Endothelial cell (in vitro differentiated cells): Measurements from ENCODE around the gene GCKR.

DNA sequence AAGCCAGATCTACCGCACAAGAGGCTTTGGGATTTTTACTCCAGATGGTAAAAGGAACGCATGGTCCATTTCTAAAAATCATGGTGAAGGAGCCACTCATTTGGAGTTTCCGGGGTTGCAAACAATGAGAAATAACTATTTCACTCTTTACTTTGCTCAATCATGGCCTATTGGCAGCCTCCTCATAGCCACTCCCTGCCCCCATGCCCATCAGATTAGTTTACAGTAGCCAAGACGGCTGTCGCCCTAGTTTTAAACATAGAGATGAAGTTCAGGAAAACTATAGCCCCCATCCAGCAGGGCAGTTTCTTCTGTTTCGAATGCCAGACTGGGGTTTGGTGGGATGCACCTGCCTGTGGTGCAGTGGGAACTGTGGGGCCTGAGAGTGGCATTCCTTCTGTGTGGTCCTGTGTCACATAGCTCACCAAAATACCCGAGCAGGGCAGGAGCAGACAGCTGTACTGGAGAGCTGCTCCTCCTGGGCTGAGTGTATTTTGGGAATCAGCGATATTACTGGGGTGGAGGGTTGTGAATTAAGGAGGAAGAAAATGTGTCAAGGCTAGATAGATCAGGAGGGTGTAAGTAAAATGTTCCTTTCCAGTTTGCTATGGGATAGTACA, 1.9 kb downstream of the MAPRE3 start:
- PRO-cap, result no peak

DNA sequence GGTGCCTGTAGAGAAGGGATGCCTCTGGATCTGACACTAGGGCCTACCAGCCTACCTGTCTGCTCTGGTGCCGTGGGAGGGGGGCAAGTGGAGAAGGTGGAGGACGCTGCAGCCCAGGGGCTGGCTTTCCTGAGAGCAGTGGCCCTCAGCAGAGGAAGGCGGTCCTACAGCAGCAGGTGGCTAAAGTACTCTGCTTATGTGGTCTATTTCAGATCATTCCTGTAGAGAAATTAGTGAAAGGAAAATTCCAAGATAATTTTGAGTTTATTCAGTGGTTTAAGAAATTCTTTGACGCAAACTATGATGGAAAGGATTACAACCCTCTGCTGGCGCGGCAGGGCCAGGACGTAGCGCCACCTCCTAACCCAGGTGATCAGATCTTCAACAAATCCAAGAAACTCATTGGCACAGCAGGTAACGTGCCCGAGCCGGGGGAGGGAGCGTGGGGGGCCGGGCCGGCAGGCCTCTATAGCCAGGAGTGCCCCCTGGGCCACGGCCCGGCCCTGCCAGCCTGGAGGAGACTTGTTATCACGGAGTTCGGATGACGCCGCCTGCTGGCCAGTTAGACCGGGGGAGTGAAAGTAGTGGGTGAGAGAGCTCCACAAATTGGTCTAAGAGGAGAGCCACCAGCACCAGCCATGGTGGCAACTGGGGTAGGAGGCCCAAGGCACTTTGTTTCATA, 8.7 kb upstream of the TMEM214 start:
- PRO-cap, result no peak

GRCh38 chr2:27051036-27051426, 437 bp upstream of the AGBL5 start:
- PRO-cap, result bidirectional peak, plus-strand start at chr2:27051210, minus-strand start at chr2:27051224

DNA sequence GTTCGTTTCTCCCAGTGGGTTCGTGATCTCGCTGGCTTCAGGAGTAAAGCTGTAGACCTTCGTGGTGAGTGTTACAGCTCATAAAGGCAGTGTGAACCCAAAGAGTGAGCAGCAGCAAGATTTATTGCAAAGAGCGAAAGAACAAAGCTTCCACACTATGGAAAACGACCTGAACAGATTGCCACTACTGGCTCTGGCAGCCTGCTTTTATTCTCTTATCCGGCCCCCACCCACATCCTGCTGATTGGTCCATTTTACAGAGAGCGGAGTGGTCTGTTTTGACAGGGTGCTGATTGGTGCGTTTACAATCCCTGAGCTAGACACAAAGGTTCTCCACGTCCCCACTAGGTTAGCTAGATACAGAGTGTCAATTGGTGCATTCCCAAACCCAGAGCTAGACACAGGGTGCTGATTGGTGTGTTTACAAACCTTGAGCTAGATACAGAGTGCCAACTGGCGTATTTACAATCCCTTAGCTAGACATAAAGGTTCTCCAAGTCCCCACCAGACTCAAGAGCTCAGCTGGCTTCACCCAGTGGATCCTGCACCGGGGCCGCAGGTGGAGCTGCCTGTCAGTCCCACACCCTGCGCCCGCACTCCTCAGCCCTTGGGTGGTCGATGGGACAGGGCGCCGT, 7.9 kb downstream of the CGREF1 start:
- PRO-cap, result no peak

DNA sequence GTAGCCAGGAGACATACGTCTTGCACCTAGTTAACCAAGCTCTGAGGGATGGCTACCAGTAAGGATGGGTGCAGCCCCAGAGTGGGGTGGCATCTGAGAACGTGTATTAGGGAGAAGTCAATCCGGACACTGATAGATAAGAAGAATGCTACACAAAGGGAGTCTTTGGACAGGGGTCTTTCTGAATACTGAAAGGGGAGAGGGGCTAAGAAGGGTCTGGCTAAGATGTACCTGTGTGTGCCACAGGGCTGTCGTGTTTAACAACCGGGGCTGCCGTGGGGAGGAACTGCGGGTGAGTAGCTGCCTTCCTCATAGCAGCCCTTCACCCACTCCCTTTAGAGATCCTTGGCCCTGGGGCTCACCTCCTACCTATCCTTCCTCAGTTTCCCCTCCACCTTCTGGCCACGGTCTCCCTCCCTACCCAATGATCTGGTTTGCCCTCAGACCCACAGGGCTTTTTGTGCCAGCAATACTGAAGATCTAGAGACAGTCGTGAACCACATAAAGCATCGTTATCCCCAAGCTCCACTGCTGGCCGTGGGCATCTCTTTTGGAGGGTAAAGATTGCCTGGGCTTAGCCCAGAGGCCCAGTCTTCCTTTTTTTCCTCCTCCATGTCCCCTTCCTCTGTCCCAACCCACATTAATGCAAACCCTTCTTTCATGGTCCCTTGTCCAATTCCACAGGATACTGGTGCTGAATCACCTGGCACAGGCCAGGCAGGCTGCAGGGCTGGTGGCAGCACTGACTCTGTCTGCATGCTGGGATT, 5.2 kb downstream of the PREB start:
- PRO-cap, result no peak

DNA sequence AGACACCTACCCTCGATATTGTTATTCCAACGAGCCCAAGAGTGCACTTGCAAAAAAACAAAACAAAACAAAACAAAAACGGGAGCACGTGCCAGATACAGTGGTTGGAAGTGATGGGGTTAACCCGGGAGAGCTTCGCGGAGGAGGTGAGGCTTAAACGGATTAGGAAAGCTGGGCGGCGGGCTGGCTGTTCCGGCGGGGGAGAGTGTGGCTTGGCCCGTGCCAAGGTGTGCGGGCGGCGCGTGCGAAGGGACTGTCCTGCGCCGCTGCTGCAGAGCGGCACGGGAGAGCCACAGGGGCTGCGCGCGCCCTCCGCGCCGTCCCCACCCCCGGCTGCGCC, 1.4 kb upstream of the SLC30A3 start:
- PRO-cap, result no peak

DNA sequence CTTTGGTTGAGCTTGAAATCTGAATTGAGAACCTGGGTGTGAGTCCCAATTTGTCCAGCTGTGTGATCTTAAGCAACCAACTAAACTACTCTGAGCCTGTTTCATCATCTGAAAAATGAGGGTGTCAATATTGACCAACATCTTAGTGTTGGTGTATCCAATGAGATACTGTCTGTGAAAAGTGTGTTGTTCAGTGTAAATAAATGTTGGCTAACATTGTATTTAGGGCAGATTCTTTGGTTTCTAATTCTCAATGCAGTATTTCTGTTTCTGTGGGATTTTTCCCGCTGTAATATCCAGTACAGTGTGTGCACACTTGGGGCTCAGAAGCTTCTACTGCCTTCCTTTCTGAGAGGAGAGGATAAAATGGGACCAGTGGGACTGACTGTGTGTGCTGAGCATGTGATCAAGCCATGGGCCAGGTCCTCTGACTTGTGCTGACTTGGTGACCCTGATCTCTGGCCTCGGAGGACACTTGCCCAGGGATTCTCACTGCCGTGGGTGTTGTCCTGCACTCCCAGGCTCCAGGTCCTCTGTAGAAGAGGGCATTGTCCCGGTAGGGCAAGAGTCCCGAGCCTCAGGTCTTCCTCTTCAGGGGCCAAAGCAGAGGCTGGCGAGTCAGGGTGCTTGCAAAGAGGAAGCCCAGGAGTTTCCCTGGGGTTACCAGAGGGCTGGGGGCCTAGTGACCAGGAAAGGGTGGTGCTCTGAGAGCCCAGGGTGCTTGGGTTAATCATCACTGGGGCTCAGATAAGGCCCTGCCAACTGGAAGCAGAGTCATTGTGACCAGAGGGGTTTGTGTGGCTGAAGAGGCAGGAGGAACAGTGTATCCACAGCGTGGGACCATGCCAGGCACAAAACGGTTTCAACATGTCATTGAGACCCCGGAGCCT, at the start of gene GCKR:
TSS of gene GCKR (plus strand) at position 777 of the 890 bp plus-strand sequence.
- PRO-cap, result no peak

DNA sequence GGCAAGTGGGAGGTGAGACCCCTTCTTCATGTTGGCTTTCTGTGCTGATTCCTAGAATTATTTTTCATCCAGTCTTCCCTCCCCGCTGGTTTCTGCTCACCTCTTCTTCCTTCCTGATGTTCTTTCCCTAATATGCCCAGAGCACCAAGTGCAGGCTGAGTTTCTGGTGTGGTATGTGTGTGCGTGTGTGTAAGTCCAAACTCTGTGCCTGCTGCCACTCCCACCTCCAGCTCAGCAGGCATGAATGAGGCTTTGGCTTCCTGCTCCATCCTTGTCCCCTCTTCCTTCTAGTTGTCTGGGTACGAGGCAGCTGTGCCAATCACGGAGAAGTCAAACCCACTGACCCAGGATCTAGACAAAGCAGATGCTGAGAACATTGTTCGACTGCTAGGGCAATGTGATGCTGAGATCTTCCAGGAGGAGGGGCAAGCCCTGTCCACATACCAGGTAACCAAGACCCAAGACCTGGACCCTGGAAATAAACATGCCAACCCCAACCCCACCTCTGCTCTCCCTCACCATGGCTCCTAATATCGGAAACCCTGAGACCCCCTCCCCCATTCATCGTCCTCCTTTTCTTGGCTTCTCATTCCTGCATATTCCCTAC, 417 bp downstream of the GCKR start:
- PRO-cap, result no peak

DNA sequence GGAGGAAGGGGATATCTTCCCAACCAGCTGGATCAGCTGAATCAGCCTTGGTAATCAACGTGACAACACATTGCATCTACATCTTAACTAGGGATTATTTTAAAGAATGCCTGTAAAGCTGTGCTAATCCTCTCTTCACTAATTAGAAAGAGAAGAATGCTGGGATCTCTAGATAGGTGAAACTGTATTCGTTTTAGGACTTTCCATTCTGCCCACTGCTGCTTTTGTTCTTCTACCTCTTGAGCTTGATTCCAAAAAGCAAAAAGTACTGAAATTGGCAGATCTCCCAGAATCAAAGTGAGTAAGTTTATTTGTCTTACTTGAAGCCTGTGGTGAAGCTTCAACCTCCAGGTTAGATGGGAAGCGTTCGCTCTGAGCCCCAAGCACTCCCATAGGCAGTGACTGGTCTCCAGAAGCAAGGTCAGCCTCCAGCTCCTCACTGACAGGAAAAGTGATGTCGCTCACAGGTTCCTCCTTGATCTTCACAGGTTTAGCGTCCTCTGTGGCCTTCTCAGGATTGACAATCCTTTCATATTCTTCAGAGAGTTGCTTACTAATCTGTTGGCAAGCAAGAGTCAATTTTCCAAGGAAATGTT, 8.3 kb downstream of the SUPT7L start:
- PRO-cap, result no peak

DNA sequence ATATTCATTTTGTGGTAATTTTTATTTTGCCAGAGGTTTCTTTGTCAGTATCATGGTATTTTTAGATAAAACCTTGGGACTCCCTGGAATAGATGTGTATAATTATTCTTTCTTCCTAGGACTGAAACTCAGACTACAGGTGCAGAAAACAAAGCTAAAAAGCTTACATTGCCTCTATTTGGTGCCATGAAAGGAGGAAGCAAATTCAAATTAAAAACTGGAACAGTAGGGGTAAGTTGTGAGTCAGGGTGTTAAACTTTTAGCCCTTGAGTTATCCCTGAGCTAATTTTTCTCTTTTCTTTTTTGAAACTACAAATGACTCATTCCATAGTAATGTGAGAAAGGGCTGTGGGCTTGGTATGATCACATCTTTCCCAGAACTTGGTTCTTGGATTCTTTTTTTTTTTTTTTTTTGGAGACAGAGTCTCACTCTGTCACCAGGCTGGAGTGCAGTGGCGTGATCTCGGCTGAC, 18.5 kb downstream of the SLC4A1AP start:
- PRO-cap, result no peak

GRCh38 chr2:27705547-27706816, 42.3 kb downstream of the SLC4A1AP start:
- PRO-cap, result bidirectional peak, plus-strand start at chr2:27706435, minus-strand start at chr2:27706271

- PRO-cap, result no peak
These were observed 47.9 kb upstream of the MRPL33 start for GRCh38 chr2:27723678-27724041.

DNA sequence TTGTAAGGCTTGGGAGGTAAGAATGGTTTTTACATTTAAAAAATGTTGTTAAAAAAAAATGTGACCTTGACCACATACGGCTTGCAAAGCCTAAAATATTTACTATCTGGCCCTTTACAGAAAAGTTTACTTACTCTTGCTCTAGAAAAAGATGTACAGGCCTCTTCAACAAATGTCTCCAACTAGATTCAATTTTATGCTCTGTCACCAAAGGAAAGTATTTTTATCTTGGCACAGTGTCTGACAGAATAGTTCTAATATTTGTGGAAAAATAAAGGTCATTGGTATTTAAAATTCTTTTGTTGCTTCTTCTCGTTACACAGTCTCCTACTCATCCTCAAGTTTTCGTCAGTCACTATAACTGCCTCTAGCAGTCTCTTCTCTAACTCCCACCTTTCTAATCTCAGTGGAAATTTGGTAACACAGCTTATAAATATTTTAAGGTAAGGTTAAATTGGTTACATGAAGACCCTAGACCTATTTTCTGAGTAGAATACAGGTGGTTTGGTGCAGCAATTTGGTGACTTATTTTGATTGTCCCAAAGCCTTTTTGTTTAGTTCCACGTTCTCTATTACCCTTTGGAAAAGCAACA, 1.4 kb downstream of the RBKS start:
- PRO-cap, result no peak

GRCh38 chr2:27920512-27920978, 30.0 kb downstream of the BABAM2 start:
- PRO-cap, result no peak

GRCh38 chr2:27954788-27955478, 64.4 kb downstream of the BABAM2 start:
- PRO-cap, result no peak

GRCh38 chr2:27959316-27960069, 69.0 kb downstream of the BABAM2 start:
- PRO-cap, result no peak

- PRO-cap, result bidirectional peak, plus-strand start at chr2:28081160, minus-strand start at chr2:28081174
These were observed 190.4 kb downstream of the BABAM2 start for GRCh38 chr2:28080802-28081502.

- PRO-cap, result no peak
These were observed 211.4 kb downstream of the BABAM2 start for GRCh38 chr2:28101915-28102252.

- PRO-cap, result no peak
These were observed 130.7 kb upstream of the FOSL2 start for GRCh38 chr2:28261783-28262508.

GRCh38 chr2:28289276-28289908, 103.3 kb upstream of the FOSL2 start:
- PRO-cap, result no peak